GM23338 (cell line): Measurements from ENCODE around the genes RNF175, DCHS2 and MAP9.

- PRO-cap = no peak
- RAMPAGE, long total RNA = no peak
Measured at GRCh38 chr4:153242268-153243000, 38.2 kb downstream of the TRIM2 start.

GRCh38 chr4:153244900-153245468, 40.7 kb downstream of the TRIM2 start:
- PRO-cap = no peak
- RAMPAGE, long total RNA = no peak

DNA sequence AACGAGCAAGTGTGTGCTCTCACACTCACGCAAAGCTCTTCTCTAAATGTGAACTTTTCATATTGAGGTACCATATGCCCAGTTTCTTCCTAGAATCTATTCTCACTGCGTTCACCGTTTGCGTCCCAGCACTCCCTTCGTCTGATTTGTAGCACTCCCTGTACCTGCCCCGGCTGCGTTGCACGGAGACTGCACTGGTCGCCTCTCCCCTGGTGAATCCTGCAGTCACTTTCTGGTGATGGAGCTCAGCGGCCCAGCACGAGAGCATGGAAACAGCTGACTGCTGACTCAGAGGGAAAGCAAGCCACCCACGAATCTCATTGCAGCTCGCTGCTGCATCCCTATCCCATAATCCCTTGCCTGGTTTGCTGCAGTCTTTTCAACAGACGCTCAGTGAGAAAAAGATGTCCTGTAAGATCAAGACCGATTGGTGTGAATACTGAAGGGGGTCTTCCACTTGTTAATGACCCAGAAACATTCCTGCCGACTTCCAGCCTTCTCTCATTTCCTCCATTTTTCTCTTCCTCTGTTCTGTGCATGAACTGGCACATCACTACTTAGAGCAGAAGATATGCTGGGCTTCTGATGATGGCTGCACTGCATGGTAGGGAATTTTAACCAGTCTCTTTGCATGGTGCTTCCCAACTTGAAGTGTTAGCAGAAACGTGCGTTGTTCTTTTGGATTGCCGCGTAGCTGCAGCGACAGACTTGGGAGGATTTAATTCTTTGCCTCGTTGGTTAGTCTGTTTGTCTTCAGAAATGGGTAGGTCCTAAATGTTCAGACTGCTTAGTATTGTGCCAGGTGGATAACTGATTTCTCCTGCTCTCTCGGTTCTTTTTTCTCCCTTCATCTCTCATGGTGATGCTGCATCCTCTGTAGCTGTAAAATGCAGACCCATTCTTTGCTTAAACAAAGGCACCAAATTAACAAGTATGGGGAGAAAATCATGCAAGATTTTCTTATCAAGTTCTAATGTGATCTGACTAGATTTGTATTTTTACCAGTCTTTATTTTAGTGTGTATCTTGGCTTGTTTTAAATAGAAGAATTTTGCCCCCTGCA, 53.1 kb downstream of the TRIM2 start:
- PRO-cap = bidirectional peak, plus-strand start at position 376 of the sequence, minus-strand start at position 234 of the sequence; bidirectional peak, plus-strand start at position 819 of the sequence, minus-strand start at position 812 of the sequence; bidirectional peak, plus-strand start outside the sequence, minus-strand start at position 889 of the sequence
- RAMPAGE, long total RNA = no peak

DNA sequence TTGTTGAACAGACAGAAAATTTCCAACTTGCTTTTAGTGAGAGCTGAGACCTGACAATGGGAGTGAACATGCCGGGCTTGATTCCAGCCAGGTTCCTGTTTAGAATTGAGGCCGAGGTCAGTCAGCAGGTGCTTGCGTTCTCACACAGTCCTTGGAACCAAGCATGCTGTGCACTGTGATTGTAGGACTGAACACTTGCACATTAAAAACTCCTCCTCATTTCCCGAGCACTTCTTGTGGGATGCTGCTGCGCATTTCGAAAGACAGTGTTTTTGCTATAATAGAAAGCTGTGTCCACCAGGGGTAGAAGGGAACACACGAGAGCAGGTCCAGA, 51.9 kb downstream of the TMEM131L start:
- PRO-cap = no peak
- RAMPAGE, long total RNA = no peak

GRCh38 chr4:153609218-153609483, 74.9 kb upstream of the TLR2 start:
- PRO-cap = no peak
- RAMPAGE, long total RNA = no peak

DNA sequence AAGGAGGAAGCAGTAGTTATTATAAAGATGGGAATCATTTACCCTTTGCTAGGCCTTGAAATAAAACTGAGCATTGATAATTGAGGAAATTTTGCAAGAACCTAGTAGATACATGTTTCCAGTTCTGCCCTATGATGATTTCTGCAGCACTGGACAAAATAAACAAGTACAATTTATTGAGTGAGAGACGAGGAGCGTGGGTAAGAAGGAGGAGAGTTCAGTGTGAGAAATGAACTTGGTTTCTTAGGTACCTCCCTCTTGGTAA, 57.4 kb upstream of the TLR2 start:
- PRO-cap = no peak
- RAMPAGE, long total RNA = no peak

GRCh38 chr4:153639878-153640474, 44.1 kb upstream of the TLR2 start:
- PRO-cap = no peak
- RAMPAGE, long total RNA = no peak

GRCh38 chr4:153759805-153760471, at the start of gene RNF175:
Gene RNF175, minus strand, starts transcription at chr4:153760024.
- PRO-cap = bidirectional peak, plus-strand start at chr4:153760129, minus-strand start at chr4:153760174
- RAMPAGE, long total RNA = no peak

- PRO-cap = bidirectional peak, plus-strand start at chr4:154491909, minus-strand start at chr4:154491799; unidirectional peak, minus-strand start at chr4:154492218; unidirectional peak, minus-strand start at chr4:154492238
- RAMPAGE, long total RNA = no peak
Measured at GRCh38 chr4:154491436-154492381, at the start of gene DCHS2. Gene DCHS2, minus strand, starts transcription at chr4:154491799.

DNA sequence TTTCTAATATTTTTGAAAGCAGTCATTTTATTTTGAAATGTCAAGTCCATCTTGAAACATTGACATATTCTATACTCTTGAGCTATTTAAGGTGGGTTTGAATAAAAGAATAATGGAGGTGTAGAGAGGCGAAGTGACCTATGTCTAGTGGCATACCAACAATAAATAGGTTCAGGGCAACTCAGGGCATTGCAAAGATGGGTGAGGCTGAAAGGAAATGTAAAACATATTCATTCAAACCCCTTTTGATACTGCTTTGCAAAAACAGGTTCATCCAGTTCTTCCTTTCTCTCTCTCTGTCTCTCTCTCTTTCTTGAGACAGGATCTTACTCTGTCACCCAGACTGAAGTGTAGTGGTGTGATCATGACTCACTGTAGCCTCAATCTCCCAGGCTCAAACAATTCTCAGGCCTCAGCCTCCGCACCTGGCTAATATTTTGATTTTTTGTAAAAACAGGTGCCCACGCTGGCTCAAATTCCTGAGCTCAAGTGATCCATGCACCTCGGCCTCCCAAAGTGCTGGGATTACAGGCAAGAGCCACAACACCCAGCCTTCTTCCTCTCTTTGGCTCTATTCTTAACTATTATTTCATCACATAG, 15.5 kb upstream of the DCHS2 start:
- PRO-cap = no peak
- RAMPAGE, long total RNA = no peak

- PRO-cap = no peak
- RAMPAGE, long total RNA = no peak
Measured at GRCh38 chr4:154610372-154611107, 1.9 kb downstream of the FGG start.

- PRO-cap = unidirectional peak, plus-strand start at chr4:154781799
- RAMPAGE, long total RNA = no peak
Measured at GRCh38 chr4:154781470-154782199, 563 bp downstream of the RBM46 start.

- PRO-cap = no peak
- RAMPAGE, long total RNA = no peak
Measured at GRCh38 chr4:155304408-155305284, 72.1 kb downstream of the MAP9 start.

GRCh38 chr4:155353163-155353557, 23.6 kb downstream of the MAP9 start:
- PRO-cap = no peak
- RAMPAGE, long total RNA = no peak

- PRO-cap = unidirectional peak, plus-strand start at chr4:155376442; bidirectional peak, plus-strand start at chr4:155376505, minus-strand start at chr4:155376547; unidirectional peak, minus-strand start at chr4:155376605; bidirectional peak, plus-strand start at chr4:155377087, minus-strand start at chr4:155376778
- RAMPAGE, long total RNA = no peak
Measured at GRCh38 chr4:155376184-155377446, at the start of gene MAP9. Gene MAP9, minus strand, starts transcription at chr4:155376965.

DNA sequence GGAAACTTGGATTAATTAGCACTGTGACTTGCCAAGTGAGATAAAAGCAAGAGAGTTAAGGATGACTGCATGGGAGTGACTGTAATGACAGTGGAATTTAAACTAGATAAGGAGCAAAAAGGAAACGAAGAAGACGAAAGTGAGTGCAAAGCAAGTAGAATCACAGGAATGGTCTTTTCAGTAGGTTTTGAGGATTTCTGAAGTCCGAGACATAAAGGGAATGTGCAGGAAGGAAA, 118.9 kb upstream of the MAP9 start:
- PRO-cap = no peak
- RAMPAGE, long total RNA = no peak

- PRO-cap = no peak
- RAMPAGE, long total RNA = no peak
Measured at GRCh38 chr4:155615023-155615498, 51.6 kb upstream of the GUCY1A1 start.

GRCh38 chr4:155789437-155789856, 30.6 kb downstream of the GUCY1B1 start:
- PRO-cap = no peak
- RAMPAGE, long total RNA = no peak

- PRO-cap = no peak
- RAMPAGE, long total RNA = no peak
Measured at GRCh38 chr4:156182374-156182788, 228.7 kb upstream of the CTSO start.

GRCh38 chr4:157992057-157992695, 180.6 kb downstream of the GASK1B start:
- PRO-cap = no peak
- RAMPAGE, long total RNA = no peak